Thyroid gland (tissue), 7 donors: ENCODE data around the genes SLC28A2 and SLC30A4.

DNA sequence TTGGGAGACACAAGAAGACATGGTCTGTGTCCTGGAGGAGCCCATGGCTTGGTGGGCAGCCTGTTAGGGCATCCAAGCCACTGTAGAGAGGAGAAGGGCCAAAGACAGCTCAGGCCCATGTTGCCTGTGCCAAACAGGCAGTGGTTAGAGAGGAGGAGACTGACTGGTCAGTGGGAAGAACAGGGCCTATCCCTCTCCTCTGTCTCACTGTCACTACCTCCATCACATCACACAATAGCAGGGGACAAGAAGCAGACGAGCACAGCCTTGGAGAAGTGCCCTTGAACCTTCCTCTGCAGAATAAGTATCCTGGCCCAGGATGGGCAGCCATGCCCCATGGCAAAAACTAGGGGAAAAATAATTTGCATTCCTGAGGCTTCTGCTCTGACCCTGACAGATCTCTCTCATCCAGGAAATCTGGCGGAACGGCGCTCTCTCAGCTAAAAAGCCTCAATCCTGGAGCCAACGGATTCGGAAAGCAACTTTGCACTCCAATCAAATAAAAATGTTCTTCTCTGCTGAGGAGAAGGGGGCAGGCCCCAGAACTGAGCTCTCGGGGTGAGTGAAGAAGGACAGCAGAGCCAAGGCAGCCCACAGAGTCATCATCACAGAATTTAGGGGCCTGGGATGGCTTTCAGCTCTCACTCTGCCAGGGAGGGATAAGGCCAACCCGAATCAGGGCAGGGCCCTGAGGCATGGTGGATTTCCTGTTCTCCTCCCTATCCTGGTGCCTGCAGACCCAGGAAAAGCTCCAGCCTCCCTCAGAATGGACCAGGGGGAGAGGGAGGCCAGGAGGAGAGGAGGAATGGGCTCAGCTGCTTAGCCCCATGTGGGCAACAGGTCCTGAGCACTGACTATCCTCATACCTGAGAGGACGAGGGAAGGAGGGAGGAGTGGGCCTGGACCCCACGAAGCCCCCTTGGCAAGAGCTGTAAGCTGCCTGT is 1.6 kb downstream of the SHF start:
- PRO-cap, 2 experiments = no peak in any of the 2 experiments
- RAMPAGE, long total RNA, 5 experiments = no peak in any of the 5 experiments

- PRO-cap, 2 experiments = peak in 2 of 2 experiments; most common plus-strand start chr15:45198859 (in 1); most common minus-strand start chr15:45198616 (in 1)
- RAMPAGE, long total RNA, 5 experiments = no peak in any of the 5 experiments
These were observed 10.7 kb upstream of the SHF start for GRCh38 chr15:45198311-45199019.

- PRO-cap, 2 experiments = no peak in any of the 2 experiments
- RAMPAGE, long total RNA, 5 experiments = no peak in any of the 5 experiments
These were observed at the start of gene SLC28A2 for GRCh38 chr15:45251873-45252308. Gene SLC28A2 (plus strand): TSS chr15:45252234.

DNA sequence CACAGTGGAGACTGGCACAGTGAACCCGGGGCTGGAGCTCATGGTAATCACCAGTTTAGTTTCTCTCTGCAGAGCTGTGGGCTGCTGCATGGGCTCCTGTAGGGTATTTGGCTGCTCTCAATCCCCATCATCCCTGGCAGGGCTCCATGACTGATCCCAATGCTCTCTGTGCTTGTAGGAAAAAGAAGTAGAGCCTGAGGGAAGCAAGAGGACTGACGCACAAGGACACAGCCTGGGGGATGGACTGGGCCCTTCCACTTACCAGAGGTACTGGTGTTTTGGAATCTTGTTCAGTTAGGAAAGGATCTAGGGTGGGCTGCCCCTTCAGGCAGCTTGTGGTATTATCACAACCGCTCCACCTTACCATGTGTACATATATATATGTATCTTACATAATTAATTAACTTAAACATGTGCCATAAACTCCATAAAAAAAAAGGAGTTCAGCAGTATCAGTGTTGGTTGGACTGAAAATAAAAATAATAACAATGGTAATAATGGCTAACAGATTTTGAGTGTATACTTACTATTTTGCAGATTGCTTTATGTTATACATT is 1.3 kb downstream of the SLC28A2 start:
- PRO-cap, 2 experiments = no peak in any of the 2 experiments
- RAMPAGE, long total RNA, 5 experiments = no peak in any of the 5 experiments

DNA sequence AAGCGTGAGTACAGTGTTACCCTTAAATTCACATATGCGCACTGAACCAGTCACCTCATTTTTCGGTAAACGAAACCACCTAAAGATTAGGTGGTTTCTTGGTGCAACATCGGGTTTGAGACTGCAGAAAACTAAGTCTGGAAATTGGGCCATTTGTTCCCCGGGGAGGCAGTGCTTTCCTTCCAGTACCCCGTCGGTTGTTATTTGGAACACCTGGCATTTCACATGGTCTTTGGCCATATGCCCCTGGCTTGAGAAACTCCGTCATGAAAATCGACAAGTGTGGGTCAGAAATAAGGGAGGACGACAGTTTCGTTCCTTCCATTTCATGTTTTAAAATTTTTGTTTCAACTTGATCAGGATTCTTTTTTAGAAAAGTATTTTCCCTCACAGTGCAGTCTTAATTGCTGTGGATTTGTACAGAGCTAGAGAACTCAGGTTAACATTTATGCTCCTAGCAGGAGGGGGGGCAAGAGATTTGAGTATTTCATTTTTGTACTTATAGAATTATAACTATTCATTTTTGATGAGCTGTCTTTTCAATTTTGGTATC is 619 bp upstream of the GATM start:
- PRO-cap, 2 experiments = no peak in any of the 2 experiments
- RAMPAGE, long total RNA, 5 experiments = no peak in any of the 5 experiments

GRCh38 chr15:45391930-45392607 is 10.1 kb upstream of the SPATA5L1 start:
- PRO-cap, 2 experiments = no peak in any of the 2 experiments
- RAMPAGE, long total RNA, 5 experiments = no peak in any of the 5 experiments

DNA sequence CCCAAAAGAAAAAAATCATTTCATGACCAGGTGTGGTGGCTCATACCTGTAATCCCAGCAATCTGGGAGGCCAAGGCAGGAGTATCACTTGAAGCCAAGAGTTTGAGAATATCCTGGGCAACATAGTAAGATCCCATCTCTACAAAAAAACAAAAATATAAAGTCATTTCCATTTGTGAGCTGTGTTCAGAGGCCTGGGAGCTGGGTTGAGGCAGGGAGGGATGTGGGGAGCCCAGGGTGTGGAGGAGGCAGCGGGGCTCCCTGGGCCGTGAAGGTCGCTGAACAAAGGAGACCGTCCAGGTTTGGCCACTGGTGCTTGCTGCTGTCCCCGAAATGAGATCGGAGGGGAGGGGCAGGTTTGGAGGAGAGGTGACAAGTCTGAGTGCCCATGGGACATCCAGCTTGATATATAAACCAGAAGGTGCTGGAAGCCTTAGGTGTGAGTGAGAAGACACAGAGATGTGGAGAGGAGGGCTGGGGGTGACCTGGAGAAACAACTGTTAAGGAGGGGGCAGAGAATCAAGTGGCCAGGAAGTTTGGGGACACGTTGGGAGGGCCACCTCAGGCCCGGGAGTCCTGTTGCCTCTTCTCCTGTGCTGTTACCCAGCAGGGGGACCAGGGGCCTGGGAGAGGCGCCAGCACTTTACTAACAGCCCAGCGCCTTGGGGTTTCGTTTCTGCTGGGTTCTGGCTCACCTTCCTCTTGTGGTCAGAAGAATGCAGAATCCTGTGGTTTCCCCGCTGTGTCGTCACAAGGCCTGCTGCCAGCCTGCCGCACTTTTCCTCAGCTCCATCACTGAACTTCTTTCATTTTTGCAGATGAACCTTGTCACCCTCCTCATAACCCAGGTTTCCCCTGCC is 24.1 kb downstream of the C15orf48 start:
- PRO-cap, 2 experiments = no peak in any of the 2 experiments
- RAMPAGE, long total RNA, 5 experiments = no peak in any of the 5 experiments

- PRO-cap, 2 experiments = no peak in any of the 2 experiments
- RAMPAGE, long total RNA, 5 experiments = no peak in any of the 5 experiments
These were observed 27.6 kb downstream of the C15orf48 start for GRCh38 chr15:45458034-45458412.

DNA sequence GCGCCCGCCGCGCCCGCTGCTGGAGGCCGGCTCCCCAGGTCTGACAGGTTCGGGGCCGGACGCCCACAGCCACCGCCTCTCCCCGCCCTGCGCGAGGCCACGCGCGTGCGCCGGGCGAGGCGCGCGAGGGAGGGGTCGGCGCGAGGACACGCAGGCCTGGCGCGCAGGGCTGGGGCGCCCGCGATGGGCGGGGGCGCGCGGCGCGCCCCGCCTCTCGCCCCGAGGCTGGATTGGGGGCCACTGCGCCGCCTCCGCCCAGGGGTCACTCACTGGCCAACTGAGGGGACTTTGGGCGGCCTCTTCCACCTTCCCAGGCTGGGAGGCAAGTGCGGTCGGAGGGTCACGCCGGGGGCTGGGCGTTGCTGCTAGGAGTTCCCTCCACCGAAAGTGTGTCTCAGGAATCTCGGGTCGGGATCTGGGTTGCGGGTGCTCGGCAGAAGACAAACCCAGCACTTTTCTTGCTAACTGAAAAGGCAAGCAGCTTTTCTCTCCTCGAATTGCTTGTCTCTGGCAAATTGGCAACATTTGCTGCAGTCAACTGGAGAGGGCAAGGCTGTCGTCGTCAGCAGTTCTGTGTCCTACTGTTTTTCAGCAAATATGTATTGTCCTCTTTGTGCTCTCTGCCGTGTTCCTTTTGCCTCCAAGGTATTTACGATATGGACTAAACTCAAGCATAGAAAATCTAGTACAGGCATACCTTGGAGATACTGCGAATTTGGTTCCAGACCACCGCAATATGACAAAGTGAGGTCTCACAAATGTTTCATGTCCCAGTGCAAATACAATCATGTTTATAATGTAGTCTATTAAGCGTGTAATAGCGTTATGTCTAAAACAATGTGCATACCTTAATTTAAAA is at the start of gene SLC30A4:
TSS of gene SLC30A4 (minus strand) at position 42 of the 859 bp plus-strand sequence.
- PRO-cap, 2 experiments = peak in 2 of 2 experiments; most common plus-strand start position 104 of the sequence (in 1); most common minus-strand start position 42 of the sequence (in 2)
- RAMPAGE, long total RNA, 5 experiments = no peak in any of the 5 experiments

DNA sequence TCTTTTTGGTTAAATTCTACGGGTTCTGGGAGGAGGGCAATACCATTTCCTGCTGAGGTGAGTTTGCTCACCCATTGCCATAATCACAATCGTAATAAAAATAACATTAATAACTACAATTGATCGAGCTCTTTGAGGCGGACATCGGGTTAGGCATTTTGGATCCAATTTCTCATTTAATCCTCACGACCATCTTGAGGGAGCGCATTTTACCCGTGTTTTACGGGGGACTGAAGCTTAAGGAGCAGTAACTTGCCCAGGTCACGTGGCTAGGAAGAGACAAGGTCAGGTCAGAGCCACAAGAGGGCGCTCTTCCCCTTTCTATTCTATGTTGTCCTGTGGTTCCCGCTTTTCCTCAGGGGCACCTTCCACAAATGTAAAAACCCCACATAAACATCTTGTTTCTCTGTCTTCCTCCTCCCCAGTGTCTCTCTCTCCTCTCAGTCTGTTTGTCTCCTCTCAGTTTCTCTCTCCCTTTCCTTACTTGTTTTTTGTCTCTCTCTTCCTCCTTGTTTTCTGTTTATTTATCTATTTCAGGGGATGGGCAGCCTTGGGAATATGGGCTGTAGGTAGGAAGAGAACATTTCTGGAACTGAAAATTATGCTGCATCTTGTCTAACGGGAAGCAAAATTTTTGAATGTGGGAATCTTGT is 70.8 kb downstream of the SQOR start:
- PRO-cap, 2 experiments = no peak in any of the 2 experiments
- RAMPAGE, long total RNA, 5 experiments = no peak in any of the 5 experiments

- PRO-cap, 2 experiments = no peak in any of the 2 experiments
- RAMPAGE, long total RNA, 5 experiments = no peak in any of the 5 experiments
These were observed 314.1 kb downstream of the SQOR start for GRCh38 chr15:45948821-45949351.

GRCh38 chr15:48149810-48150404 is 28.2 kb downstream of the MYEF2 start:
- PRO-cap, 2 experiments = no peak in any of the 2 experiments
- RAMPAGE, long total RNA, 5 experiments = no peak in any of the 5 experiments

- PRO-cap, 2 experiments = no peak in any of the 2 experiments
- RAMPAGE, long total RNA, 5 experiments = no peak in any of the 5 experiments
These were observed 125.3 kb downstream of the DUT start for GRCh38 chr15:48456463-48456997.

GRCh38 chr15:48487890-48488768 is 156.9 kb downstream of the DUT start:
- PRO-cap, 2 experiments = no peak in any of the 2 experiments
- RAMPAGE, long total RNA, 5 experiments = no peak in any of the 5 experiments

DNA sequence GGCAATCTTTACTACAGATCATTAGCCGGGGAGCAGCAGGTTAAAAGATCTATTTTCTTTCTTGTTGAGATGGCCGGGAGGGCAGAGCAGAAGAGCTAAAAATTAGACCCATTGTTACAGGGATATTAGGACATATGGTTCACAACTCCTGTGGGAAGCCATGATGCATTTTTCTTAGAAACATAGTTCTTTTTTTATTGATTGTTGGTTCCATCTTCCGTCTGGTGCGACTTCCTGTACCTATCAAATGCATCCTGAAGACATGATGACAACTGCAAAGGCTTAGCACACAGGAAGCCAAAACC is 337 bp upstream of the SHC4 start:
- PRO-cap, 2 experiments = no peak in any of the 2 experiments
- RAMPAGE, long total RNA, 5 experiments = no peak in any of the 5 experiments

GRCh38 chr15:49423791-49424634 is 971 bp downstream of the FGF7 start:
- PRO-cap, 2 experiments = no peak in any of the 2 experiments
- RAMPAGE, long total RNA, 5 experiments = start-site peak on the plus strand in 4 of 5 experiments, at chr15:49424015-49424518 at its widest, 22 to 510 reads per replicate

DNA sequence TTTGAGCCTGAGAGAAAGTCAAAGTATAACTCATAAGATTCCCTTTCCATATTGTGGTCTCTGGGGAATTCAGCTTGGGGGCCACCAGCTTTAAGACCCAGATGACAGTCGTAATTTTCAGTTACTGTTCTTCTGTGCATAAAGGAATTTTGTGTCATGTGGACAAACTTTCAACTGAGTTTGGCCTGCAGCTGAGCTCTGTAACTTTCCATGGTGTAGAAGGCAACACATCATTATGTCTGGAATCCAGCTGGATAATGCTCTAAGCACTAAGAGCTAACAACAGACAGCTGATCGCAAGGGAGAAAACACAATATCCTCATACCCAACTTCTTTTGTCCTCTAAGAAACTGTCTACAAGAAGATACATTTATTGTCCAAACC is 219.1 kb downstream of the ATP8B4 start:
- PRO-cap, 2 experiments = peak in 1 of 2 experiments; most common plus-strand start position 285 of the sequence (in 1); most common minus-strand start position 112 of the sequence (in 1)
- RAMPAGE, long total RNA, 5 experiments = no peak in any of the 5 experiments

DNA sequence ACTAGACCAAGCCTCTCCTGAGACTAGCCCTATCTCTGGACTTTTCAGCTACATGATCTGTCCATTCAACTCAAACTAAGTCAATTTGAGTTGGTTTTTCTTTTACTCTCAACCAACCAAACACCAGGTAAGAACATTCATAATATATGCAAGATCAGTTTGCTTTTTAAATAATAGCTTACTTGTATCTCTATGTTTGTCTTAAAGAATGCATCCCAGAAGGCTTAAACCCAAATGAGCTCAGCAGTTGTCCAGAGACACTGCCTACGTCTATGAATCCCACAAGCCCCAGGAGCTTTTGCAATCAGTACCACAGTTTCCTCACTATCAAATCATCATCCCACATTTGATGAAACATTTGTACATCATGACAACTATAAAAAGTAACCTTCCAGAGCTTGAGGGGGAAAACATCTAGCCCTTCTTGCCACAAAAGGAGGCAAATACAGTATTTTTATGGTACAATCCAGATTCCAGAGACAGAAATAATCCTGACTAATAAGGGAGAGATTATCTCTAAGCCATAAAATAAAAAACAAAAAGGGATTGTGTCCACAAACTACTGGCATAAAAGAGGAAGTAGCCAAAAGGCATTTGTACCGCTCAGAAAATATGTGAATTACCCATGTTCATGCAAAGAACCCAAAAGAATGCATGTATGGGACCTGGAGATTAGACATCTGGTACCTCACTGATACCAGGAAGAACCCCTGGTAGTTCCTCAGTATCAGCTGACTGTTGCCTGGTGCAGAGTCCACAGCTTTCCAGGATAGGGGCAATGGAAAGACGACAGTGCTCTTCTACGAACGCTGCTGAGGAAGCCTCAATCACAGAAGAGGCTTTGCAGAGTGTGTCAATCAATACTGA is 63.6 kb downstream of the ATP8B4 start:
- PRO-cap, 2 experiments = no peak in any of the 2 experiments
- RAMPAGE, long total RNA, 5 experiments = no peak in any of the 5 experiments

- PRO-cap, 2 experiments = no peak in any of the 2 experiments
- RAMPAGE, long total RNA, 5 experiments = no peak in any of the 5 experiments
These were observed 4.7 kb downstream of the ATP8B4 start for GRCh38 chr15:50114203-50114803.

GRCh38 chr15:50146420-50147148 is 27.6 kb upstream of the ATP8B4 start:
- PRO-cap, 2 experiments = no peak in any of the 2 experiments
- RAMPAGE, long total RNA, 5 experiments = no peak in any of the 5 experiments